OCI-LY7 (cell line): ENCODE measurements around a stretch of chr1.

DNA sequence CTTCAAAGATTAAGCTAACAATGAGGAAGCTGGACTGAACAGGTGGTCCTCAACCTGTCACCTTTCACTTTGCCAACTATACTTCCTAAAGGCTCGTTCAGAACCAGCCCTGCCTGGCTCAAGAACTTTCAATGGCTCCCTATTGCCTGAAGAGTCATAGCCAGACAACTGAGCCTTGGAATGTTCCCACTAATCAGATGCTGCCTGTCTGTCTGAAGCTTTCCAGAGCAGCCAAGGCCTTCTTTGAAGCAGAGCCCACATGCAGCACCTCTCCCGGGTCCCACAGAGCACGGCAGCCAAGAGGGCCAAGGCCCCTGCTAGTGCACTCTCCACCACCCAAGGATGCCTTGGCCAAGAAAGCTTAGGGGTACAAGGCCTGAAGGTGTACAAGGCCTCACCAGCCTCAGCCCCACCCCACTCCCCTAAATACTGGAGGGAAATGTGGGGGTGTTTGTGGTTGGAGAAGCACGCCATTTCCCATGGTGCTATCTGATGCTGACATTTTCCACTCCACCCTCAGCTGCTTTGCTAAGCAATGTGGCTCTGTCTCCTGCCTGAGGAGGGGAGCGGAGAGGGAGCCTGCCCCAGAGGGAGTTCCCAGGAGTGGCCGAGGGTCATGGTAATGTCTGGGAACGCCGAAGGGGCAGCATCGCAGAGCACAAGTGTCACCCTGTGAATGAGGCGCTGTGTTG lies 8.2 kb upstream of the LAPTM5 start:
- PRO-cap = no peak
- RAMPAGE, long total RNA = no peak

GRCh38 chr1:30816118-30816548 lies 58.6 kb upstream of the LAPTM5 start:
- PRO-cap = no peak
- RAMPAGE, long total RNA = no peak

DNA sequence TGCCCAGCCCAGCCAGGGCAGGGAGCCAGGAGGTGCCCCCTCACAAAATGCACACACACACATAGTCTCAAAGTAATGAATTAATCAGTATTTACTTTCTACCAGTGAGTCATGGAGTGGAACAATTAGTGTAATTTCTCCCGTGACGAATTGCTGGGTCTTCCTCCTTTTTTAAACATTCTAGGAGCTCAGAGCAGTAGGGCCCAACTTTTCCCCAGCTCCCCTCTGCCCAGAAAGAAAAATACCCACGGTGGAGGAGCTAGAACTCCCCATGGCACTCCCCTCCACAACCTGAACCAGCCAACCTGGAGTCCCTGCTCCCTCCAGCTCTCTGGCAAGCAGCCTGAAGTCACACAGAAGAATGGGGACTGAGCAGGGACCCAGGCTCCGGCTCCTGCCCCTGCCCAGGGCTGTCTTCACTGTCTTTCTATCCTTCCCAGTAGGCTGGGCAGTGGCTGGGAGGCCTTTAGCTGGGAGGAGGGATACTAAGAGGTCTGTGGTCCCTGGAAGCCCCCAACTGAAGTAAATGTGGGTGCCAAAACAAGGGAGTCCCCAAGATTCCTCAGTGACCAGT lies 29.2 kb downstream of the SDC3 start:
- PRO-cap = no peak
- RAMPAGE, long total RNA = no peak

GRCh38 chr1:30901182-30901563 lies 7.4 kb downstream of the SDC3 start:
- PRO-cap = no peak
- RAMPAGE, long total RNA = no peak

DNA sequence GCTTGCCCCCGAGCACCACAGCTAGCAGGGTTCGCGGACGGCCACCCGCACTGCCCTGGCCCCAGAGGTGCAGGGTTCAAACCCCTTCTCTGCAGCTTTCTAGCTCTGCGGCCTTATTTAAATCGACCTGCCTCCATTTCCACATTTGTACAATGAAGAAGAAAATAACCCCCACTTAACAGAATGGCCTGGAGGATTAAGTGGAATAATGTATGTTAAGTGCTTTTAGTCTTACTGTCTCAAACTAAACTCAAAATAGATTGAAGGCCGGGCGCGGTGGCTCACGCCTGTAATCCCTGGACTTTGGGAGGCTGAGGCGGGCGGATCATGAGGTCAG lies 503 bp upstream of the PUM1 start:
- PRO-cap = no peak
- RAMPAGE, long total RNA = no peak

DNA sequence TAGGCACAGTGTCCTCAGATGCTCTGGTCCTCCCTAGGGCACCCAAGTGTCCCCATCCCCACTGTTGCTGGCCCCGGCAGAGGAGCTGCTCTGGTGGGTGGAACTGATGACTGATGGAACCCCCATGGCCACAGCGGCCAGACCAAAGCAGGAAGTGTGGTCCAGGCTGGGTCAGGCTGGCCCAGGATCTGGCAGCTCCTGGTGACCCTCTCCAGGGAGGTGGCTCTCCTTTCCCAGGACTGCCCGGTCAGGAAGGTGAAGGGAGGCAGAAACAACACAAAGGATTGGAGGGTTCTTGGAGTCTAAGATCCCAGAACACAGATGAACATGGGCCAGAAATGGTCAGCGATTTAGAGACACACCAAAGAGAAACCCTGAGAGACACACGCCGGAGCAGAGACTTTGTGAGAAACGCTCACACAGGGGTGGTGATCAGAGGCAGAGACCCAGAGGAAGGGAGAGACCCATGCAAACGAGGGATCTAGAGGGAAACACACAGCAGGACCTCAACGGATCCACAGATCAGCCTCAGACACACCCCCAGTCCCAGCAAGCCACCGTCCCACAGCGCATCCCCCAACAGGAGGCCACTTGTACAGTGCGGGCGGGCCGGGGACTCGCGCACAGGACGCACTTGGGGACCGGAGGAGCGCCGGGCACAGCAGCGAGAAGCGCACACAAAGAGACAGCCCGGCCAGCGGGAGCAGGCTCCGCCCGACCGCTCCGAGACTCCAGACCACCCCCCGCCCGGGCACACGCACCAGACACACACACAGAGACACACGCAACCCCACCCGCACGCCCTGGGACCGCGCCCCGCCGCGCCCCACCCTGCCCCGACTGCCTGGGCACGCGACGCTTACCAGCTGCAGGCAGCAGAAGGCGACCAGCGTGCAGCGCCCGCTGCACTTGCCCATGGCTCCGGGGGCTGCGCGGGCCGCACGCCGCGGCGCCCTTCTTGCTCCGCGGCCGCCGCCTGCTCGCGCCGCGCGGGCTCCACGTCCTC lies 753 bp downstream of the NKAIN1 start:
- PRO-cap = no peak
- RAMPAGE, long total RNA = no peak

DNA sequence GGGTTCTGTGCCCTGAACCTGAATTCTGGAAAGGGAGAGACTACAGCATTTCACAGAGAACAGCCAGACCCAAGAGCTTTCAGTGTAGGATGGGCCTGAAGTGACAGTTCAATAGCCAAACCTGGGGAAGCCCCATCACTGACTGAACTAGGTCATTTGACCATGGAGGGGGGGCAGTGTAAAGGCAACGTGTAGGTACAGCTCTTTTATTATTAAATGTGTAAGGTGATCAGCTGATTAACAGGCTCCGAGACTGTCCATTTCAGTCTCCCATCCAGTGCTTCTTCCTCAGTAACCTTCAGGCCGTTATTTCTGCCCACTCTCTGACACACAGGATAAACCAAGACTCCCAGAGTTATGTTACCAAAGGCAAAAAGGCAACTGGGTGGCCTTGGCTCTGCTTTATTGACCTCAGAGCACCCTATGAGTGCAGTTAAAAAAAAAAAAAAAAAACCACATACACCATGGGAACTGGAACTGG lies 7.6 kb downstream of the FABP3 start:
- PRO-cap = no peak
- RAMPAGE, long total RNA = no peak

DNA sequence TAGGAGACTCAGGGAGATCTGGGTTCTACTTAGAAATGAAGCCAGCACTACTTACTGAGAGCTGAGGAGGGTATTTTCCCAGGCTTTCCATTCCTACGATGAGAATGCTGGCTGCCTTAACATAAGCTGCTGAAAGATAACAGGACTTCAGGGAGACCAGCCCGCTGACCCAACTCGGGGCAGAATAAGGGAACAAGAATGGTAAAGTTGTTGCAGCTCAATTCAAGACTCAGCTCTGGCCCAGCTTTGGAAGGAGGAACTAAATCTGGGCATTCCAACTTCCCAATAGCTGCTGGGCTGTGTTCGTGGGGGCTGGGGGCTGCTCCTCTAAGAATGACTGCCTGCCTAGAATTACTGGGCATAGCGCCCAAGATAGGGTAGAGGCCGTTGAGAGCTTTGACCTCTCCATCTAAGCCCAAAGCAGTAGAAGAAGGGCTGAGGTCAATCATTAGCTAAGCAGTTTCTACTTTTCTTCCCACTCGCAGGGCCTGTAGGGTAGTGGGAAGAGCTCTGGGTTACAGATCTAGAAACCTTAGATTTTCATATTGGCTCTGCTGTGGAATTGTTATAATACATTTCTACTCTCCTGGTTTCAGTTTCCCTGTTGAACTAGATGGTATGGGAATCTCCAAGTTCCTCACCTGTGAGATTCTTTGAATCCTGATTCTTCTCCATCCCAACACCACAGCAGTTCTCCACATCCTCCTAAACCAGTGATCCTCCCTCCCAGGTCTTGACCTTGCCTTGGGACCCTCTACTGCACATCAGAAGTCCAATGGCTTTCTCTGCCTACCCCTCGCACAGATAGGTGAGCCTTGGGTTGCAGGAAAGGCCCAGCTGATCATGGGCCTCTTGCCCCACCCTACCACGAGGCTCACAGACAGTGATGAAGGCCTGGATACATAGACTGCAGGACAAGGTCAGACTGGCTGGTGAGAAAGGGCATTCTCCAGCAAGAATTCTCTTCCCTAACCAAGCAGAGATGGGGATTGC lies 1.1 kb downstream of the FABP3 start:
- PRO-cap = no peak
- RAMPAGE, long total RNA = no peak

DNA sequence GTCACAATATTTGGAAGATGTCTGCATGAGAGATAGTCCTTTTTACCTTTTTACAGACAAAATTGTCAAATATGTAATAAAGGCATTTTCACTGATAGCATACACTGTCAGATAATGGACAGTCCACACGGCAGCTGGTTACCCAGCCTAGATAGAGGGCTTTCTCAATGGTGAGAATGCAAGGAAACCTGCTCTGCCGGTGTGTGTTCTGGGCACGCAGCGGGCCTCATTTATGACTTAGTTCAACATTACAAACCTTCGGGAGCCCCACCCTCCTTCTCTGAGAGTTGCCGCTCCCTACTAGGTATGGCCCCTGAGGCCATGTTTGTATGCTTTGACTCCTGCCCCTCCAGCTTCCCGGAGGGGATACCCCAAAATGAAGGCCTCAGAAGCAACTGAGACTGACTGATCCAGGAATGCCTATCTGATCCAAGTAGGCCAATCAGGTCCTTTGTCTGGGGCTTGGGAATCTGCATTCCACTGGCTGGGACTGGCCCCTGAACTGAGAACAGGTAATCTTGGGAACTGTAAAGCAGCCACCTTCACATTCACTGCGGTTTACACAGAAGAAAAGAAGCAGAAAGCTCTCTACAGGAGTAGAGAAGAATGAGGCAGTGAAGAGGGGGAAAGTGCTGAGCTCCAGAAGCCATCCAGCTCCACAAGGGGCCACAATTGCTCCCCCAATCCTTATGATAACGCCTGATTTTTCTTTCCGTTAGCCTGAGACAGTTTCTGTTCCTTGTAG lies 17.3 kb upstream of the FABP3 start:
- PRO-cap = no peak
- RAMPAGE, long total RNA = no peak

DNA sequence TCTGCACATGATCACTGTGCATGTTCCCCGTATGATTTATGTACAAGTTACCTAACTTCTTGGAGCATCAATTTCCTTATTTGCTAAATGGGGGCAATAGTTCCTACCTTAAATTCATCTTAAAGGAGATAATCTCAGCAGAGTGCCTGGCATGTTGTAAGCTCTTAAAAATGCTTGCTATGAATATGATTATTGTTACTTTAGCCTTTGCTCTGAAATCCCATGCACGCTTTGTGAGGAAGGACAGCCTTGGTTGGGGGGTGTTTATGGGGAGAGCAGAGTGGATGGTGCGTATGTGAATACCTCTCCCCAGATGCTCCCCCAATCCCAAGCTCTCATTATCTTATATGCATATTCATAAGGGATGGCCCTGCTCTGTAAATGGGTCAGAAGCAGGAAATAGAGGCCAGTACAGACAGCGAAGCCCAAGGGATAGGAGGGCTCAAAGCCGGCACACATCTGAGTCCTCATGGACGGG lies 3.6 kb upstream of the SERINC2 start:
- PRO-cap = no peak
- RAMPAGE, long total RNA = no peak

DNA sequence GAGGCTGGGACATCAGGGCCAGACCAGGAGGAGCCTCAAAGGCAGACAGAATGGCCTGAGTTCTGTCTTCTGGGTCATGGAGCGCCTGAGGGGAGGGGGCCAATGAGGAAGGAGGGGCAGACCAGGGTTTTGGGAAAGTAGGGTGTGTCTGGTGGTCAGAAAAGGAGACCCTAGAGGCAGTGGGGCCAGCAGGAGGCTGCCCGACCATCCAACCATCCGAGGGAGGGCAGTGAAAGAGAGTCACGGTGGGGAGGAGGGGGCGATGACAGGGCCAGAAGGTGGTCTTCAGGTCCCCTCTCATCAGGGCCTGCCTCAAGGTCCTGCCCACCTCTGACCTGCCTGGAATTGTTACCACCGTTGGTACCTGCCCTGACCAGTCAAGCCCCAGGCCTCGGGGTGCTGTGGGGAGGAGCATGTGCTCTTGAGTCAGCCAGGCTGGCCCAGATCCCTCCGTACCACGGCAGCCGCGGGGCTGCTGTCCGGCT lies 21.8 kb downstream of the SERINC2 start:
- PRO-cap = no peak
- RAMPAGE, long total RNA = no peak

GRCh38 chr1:31563987-31564461 lies 12.3 kb upstream of the TINAGL1 start:
- PRO-cap = no peak
- RAMPAGE, long total RNA = no peak

DNA sequence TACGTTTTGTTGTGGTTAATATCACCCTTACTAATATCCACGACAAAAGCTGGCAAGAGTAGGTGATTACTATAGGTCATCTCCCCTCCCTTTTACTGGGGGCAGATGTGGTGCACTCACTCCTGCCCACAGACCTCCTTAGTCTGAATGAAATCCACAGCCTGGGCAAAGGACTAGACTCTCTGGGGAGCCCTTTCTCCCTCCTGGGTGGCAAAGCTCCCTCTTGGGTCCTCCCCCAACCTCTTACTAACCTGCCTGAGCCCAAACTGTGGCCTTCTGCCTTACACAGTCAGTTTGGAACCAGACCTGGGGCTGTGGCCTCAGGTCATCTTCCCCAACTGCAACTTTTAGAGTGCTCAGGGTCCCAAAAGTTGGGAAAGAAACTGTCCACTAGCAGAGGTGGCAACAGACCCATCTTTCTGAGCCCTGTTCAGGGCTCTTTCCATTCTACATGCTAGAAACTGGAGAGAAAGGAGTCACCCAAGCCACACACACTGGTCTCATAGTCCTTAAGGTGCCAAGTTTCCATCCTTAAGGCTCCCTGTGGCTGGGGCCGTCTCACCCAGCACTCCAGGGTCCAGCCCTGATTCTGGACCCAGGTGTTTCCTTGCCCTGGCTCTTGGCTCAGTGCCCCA lies 12.9 kb downstream of the PEF1 start:
- PRO-cap = no peak
- RAMPAGE, long total RNA = no peak

DNA sequence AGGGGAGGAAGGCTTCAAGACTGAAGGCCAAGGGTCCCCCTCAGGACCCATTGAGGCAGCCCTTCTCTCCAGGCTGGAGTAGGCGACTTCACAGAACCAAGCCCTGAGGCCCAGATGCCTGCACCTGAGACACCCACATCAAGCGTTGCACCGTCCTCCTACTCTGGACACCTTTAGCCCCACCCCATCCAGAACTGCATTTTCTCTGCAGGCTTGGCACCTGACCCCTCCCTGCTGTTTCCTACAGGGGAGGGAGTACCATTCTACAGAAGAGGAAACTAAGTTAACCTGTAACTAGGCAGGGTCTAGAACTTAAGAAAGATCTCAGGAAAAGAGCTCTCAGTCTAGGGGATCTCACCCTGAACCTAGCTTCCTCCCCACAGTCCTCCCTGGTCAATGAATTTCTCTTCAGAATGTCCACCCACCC lies 12.0 kb downstream of the PEF1 start:
- PRO-cap = no peak
- RAMPAGE, long total RNA = no peak

- PRO-cap = no peak
- RAMPAGE, long total RNA = no peak
Measured at GRCh38 chr1:31668649-31669059, 24.0 kb upstream of the PEF1 start.

DNA sequence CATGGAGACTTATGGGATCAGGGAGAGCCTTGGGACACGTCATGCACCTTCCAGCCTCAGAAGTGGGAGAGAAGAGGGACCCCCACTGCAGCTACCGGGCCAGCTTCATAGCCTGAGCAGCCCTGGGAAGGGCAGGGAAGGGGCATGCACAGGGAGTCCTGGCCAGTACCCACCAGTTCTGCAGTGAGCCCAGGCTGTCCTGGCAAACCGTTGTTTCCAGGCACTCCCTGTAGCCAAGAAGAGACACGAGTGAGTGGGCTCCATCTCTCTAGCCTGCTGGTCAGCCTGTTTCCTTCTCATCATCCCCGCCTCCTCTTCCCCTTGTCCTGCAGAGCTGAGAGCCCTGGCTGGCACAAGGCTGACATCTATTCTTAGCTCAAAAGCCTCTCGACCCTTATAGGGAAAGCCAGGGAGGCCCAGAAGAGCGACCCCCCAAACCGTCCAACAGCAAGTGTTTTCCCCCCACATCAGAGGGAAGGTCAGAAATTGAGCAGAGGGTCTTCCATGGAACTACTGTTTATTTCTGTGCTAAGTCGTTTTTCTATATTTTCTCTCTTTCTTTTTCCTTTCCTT lies 28.6 kb downstream of the COL16A1 start:
- PRO-cap = no peak
- RAMPAGE, long total RNA = no peak

DNA sequence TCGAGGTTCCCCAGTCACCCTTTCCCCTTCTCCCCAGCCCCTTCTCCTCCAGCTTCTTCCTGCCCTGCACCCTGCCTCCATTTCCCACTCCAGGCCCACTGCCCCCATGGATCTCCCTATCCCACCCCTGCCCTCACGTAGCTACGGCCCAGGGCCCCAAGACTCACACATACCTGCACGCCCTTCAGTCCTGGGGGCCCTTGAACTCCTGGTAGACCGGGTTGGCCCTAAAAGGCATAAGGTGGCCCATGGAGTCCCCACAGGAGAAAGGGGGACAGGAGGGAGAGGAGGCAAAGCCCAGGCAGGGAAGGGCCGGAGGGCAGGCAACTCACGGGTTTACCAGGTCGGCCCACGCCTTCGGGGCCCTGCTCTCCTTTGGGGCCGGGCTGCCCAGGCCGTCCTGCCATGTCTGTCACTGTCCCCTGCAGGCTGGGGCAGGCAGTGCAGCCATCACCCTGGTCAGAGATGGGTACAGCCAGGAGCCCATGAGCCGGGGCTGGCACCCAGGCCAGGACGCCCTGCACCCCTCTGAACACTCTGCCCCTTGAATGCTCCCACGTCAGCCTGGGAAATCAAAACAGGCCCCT lies 19.9 kb downstream of the COL16A1 start:
- PRO-cap = no peak
- RAMPAGE, long total RNA = no peak

DNA sequence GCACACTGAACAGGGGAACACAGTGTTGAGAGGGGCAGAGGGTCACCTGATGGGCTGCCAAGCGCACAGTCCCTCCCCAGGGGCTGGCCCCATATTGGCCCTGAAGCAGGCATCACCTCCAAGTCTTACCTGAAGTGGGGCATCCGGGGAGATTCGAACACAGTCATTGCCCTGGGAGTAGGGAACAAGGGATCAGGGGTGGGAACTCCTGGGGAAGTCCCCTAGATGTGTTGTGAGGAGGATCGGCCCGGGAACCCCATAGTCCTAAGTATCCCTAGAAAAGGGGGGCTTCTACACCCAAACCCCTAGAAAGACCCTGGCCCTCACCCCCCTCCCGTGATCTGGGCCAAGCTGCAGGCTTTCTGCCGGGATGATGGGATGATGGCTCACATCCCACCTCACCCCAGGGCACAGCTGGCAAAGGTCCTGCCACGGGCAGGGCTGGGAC lies 11.2 kb downstream of the COL16A1 start:
- PRO-cap = no peak
- RAMPAGE, long total RNA = no peak

GRCh38 chr1:31704308-31705149 lies 712 bp upstream of the COL16A1 start:
- PRO-cap = no peak
- RAMPAGE, long total RNA = no peak

DNA sequence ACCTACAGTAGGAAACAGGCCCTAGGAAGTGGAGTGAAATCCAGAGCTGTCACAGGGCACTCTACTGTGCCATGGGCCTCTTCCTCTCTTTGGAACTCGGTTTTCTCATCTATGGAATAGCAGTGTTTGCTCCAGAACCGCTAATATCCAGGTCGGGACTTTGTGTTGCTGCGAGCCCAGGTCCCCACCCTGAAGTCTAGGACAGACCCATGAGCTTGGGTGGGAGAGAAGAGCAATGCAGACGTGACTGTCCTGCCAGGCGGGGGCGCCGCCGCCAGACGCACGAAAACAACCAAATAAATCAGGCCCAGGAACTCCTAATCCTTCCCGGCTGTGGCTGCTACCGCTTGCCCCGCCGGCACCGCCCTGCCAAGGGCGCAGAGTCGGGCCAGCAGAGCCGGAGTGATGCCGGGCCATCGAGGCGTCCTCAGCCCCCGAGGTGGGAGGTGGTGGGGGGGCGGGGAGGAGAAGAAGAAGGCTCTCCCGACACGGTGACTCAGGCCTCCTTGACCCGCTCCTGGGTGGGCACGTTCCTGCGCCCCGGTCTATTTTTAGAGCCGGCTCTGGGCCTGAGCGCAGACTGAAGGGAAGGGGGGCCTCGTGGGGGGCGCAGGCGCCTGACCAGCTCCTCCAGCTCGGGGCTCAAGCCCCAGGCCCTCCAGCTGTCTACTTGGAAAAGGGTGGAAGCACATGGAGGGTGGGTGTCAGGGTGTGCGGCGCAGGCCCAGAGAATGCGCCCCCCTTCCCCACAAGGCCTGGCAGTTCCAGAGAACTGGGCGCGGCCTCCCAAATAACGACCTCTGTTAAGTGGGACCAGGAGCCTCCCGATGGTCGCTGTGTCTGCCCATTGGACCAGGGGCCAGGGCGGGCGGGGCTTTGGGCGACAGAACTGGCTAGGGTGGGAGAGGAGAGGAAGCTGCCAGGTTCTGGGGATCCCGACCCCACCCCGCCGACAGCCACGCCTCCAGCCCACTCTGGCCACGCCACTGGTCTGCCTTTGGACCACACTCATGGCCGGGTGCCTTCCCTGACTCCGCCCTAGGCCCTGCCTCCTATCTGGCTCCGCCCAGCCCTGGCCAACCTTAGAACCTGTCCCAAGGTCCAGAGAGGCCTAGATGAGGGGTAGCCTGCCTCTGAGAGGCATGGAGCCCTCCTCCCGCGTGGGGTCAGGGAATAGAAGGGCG lies 10.8 kb upstream of the COL16A1 start:
- PRO-cap = no peak
- RAMPAGE, long total RNA = no peak